Tibial nerve (tissue), 3 donors: ENCODE results near the genes H4C1, H3C3 and H2AC6.

GRCh38 chr6:24877154-24877491, 58.6 kb downstream of the RIPOR2 start:
- PRO-cap = no peak
- RAMPAGE, long total RNA, 3 experiments = no peak in any of the 3 experiments

DNA sequence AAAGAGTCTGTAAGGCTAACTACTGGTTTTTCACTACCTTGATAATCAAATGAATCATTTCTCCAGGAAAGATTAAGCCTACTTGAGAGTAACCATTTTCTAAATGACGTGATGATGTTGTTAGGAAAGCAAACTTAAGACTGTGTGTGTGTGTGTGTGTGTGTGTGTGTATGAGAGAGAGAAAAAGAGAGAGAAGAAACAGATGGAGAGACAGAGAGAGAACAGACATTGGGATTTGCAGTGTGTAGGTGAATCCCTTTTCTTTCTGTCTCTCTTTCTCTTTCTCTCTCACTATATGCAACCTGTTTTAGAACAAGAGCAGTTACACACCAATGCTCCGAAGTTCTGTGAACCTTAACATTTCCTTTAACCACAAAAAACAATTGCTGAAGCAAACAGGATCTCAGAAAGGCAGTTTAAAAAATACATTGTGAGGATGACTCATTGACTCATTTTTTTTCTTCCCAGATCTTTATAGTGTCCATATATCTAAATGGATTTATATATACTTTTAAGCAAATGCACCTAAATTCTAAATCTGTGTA, 3.5 kb downstream of the RIPOR2 start:
- PRO-cap = no peak
- RAMPAGE, long total RNA, 3 experiments = no peak in any of the 3 experiments

DNA sequence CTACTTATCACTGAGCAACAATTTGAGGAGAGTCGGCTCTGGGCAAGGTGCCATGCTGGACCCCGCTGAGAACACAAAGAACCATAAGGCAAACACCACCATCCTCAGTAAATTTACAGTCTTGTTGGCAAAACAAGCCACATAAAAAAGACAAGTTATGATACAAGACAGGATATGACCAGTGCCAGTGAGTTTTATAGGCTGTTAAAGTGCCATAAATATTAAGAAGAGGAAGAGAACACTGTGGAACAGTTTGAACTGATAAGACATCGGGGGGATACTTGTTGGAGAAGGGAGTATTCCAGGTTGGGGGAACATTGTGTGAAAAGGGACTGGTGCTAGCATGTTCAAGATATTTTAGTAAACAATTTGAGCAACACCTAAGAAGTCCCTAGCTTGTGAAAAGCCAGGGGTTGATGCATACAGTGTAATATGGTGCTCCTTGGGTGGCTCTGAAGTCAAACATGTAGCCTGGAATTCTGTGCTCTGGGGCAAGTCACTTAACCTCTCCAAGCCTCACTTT, 25.3 kb upstream of the RIPOR2 start:
- PRO-cap = no peak
- RAMPAGE, long total RNA, 3 experiments = no peak in any of the 3 experiments

- PRO-cap = no peak
- RAMPAGE, long total RNA, 3 experiments = no peak in any of the 3 experiments
Observed at GRCh38 chr6:25056076-25056827, 120.5 kb upstream of the RIPOR2 start.

GRCh38 chr6:25137912-25139176, 140.8 kb upstream of the CARMIL1 start:
- PRO-cap = bidirectional peak, plus-strand start at chr6:25138379, minus-strand start at chr6:25138321
- RAMPAGE, long total RNA, 3 experiments = start-site peak on the minus strand in 2 of 3 experiments, at chr6:25138278-25138616 at its widest, 20 to 116 reads per replicate

- PRO-cap = no peak
- RAMPAGE, long total RNA, 3 experiments = no peak in any of the 3 experiments
Observed at GRCh38 chr6:25169510-25170355, 109.4 kb upstream of the CARMIL1 start.

GRCh38 chr6:25232388-25233154, 46.6 kb upstream of the CARMIL1 start:
- PRO-cap = no peak
- RAMPAGE, long total RNA, 3 experiments = no peak in any of the 3 experiments

DNA sequence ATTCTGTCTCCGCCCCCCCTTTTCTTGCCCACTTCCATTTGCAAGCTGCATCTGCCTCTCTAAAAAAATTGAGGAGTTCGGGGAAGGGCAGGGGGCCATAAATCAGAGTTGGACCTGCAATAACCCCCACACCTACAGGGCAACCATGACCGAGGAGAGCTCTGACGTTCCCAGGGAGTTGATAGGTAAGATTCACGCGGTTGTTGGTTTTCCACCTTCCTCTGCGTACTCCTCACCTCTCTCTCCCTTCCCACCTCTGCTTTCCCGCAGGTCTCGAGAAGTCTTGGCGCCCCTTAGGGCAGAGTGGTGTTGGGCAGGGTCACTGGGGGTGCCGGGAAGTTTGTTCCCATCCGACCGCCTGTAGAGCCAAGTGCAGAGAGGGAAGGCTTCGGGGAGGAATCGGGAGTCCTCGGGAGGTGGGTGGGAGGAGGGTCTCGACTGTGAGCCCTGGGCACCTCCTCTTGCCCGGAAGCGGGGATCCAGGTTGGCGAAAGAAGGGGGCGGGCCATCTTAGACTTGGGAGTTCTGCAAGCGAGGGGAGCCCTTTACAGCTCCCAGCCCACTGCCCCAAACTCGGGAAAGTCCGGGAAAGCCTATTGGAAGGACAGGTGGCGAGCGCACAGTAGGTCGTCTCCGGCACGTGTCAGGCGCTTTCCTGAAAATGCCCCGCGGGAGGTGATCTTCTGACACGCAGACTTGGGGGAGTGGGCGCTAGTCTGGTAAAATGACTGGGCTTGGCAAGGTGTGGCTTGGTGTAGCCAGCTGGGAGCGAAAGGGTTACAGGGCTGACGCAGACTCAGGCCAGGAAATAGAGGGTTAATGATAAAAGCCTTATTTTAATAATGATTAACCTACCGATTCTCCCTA, 710 bp downstream of the CARMIL1 start:
- PRO-cap = no peak
- RAMPAGE, long total RNA, 3 experiments = start-site peak on the plus strand in 1 of 3 experiments, centred at position 499 of the sequence, 11 reads per replicate

DNA sequence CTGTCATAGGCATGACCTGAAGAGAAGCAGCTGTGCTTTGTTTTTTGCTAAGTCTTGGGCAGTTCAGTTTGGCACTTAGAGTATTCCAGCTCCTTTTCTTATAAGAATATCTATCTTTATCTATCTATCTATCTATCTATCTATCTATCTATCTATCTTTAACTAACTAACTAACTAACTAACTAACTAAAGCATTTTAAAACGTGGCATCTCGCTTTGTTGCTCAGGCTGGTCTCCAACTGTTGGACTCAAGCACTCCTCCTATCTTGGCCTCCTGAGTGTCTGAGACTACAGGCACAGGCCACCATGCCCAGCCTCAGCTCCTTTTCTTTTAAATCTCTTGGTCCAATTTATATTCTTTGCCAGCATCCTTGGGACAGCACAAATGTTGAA, 17.6 kb downstream of the CARMIL1 start:
- PRO-cap = unidirectional peak, minus-strand start at position 333 of the sequence
- RAMPAGE, long total RNA, 3 experiments = no peak in any of the 3 experiments

DNA sequence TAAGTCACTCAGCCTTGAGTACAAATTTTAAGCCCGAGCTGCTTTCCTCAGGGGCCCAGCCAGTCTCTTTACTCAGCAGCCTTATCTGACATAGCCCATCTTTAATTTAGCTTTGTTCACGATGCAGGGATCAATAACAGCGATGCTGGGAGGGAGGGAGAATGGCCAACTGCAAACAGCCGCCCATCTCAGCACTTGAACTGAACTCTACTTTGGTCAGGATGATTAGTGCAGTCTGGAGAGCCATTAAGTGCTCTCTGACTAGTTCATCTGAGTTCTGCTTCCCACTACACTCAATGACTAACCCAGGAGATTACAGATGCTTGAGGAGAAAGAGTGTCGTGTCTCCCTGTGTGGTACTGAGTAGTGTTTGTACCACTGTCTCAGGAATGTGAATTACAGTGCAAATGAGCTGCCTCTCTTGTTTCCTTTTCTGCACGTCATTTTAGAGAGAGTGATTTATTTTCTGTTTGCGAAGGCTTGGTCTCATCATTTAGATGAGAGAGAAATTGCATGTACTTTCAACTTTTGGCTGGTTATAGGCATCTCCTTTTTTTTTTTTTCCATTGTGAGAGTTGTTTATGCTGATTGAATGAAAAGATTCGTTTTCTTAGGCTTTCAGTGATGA, 23.5 kb downstream of the CARMIL1 start:
- PRO-cap = no peak
- RAMPAGE, long total RNA, 3 experiments = no peak in any of the 3 experiments

DNA sequence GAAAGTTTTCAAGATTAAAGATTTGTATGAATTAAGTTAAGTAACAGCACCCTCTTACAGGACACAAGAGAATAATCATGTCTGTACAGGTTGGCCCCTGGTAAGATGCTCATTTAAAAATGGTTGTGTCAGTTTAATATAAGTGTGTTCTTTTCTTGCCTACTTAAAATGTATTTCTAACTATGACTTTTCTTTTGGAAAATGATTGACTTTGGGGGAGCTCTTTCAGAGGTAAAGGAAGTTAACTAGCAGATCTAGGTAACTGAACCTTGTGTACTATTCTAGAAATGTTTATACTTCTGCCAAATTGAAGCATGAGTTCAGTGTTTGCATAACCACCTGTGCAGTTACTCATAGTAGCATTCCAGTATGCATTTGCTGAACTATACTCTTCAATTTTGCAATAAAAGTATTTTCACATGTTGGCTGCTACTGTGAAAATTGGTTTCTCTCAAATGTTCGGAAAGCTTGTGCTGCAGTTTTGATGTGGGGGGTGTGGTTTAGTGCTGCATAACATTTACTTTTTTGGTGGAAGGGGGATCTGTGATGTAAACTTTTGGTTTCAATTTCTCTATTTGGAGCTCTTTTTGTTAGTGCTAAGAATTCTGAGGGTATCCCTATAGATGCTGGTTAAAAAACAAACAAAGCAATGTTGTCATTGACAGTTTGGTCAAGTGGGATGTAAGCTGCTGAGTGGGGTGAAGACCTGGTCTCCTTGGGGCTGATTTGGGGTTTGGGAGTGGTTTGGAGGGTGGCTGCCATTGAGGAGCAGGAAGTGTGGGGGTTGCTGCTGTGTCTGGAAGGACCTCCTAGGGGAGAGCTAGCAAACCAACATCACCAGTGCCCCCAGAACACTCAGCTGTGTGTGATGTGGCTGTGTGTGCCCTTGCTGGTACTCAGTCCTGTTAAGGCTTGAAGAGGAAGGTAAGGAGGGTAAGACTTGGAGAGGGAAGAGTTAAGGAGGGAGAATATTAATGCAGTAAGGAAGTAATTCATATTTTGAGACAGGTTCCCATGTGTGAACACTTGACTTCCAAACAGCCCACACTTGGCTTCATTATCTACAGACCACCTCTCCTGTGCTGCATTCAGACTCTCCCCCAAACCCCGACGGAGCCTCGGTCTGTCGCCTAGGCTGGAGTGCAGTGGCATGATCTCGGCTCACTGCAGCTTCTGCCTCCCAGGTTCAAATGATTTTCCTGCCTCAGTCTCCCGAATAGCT, 87.9 kb downstream of the CARMIL1 start:
- PRO-cap = no peak
- RAMPAGE, long total RNA, 3 experiments = no peak in any of the 3 experiments

GRCh38 chr6:25404613-25405148, 125.5 kb downstream of the CARMIL1 start:
- PRO-cap = no peak
- RAMPAGE, long total RNA, 3 experiments = start-site peak on the plus strand in 1 of 3 experiments, at chr6:25404697-25404729 at its widest, 6 reads per replicate

GRCh38 chr6:25872856-25873393, 1.1 kb downstream of the SLC17A3 start:
- PRO-cap = no peak
- RAMPAGE, long total RNA, 3 experiments = no peak in any of the 3 experiments

GRCh38 chr6:26021034-26021993, at the start of gene H4C1:
Gene H4C1 (plus strand): TSS chr6:26021649.
- PRO-cap = bidirectional peak, plus-strand start at chr6:26021586, minus-strand start at chr6:26021446
- RAMPAGE, long total RNA, 3 experiments = start-site peak on the plus strand in 2 of 3 experiments, at chr6:26021536-26021582 at its widest, 12 to 16 reads per replicate

GRCh38 chr6:26025284-26026059, 1.6 kb downstream of the H4C2 start:
- PRO-cap = no peak
- RAMPAGE, long total RNA, 3 experiments = no peak in any of the 3 experiments

DNA sequence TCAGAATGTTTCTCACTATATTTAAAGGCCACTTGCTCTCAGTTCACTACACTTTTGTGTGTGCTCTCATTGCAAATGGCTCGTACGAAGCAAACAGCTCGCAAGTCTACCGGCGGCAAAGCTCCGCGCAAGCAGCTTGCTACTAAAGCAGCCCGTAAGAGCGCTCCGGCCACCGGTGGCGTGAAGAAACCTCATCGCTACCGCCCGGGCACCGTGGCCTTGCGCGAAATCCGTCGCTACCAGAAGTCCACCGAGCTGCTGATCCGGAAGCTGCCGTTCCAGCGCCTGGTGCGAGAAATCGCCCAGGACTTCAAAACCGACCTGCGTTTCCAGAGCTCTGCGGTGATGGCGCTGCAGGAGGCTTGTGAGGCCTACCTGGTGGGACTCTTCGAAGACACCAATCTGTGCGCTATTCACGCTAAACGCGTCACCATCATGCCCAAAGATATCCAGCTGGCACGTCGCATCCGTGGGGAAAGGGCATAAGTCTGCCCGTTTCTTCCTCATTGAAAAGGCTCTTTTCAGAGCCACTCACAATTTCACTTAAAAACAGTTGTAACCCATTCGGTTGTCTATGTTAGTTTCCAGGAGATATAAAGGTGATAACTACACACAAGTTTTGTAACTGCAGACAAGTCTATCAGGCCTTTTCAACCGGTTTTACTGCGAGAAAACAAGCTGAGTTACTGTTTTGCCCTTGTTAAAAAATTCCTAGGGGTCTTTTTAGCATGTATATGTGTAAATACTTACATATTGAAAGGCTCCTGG, at the start of gene H3C3:
TSS of gene H3C3 (plus strand) at position 49 of the 768 bp plus-strand sequence.
- PRO-cap = bidirectional peak, plus-strand start at position 49 of the sequence, minus-strand start outside the sequence
- RAMPAGE, long total RNA, 3 experiments = start-site peak on the plus strand in 1 of 3 experiments, centred at position 48 of the sequence, 147 reads per replicate

- PRO-cap = no peak
- RAMPAGE, long total RNA, 3 experiments = no peak in any of the 3 experiments
Observed at GRCh38 chr6:26052299-26053236, 3.7 kb downstream of the H1-2 start.

DNA sequence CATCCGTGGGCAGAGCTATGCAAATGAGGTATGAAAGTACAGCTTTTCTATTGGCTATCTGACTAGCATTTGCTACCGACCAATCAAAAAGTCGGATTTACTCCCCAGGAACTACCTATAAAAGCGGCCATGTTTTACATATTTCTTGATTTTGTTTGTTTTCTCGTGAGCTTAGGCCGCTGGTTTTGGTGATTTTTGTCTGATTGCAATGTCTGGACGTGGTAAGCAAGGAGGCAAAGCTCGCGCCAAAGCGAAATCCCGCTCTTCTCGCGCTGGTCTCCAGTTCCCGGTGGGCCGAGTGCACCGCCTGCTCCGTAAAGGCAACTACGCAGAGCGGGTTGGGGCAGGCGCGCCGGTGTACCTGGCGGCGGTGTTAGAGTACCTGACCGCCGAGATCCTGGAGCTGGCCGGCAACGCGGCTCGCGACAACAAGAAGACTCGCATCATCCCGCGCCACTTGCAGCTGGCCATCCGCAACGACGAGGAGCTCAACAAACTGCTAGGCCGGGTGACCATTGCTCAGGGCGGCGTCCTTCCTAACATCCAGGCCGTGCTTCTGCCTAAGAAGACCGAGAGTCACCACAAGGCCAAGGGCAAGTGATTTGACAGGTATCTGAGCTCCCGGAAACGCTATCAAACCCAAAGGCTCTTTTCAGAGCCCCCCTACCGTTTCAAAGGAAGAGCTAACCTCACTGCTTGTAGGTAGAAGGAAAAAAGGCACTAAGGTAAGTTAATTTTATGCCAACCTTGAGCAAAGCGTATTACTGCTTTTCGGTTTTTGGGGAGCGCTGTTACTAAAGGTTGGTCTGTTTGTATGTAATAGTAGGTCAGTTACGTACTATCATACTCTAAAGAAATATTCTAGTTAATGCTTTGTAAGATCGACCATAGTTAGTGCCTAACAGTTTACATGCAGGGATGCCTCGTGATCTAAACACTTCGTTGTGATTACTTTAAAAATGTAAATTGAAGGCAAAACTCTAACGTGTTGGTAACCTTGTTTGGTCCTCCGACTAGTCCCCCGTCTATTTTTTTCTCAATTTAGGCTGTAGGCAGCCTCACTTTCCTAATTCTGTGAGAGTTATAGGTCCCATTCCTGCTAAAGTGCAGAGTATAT, at the start of gene H2AC6:
TSS of gene H2AC6 (plus strand) at position 148 of the 1,117 bp plus-strand sequence.
- PRO-cap = bidirectional peak, plus-strand start at position 148 of the sequence, minus-strand start outside the sequence; unidirectional peak, plus-strand start at position 331 of the sequence
- RAMPAGE, long total RNA, 3 experiments = no peak in any of the 3 experiments

DNA sequence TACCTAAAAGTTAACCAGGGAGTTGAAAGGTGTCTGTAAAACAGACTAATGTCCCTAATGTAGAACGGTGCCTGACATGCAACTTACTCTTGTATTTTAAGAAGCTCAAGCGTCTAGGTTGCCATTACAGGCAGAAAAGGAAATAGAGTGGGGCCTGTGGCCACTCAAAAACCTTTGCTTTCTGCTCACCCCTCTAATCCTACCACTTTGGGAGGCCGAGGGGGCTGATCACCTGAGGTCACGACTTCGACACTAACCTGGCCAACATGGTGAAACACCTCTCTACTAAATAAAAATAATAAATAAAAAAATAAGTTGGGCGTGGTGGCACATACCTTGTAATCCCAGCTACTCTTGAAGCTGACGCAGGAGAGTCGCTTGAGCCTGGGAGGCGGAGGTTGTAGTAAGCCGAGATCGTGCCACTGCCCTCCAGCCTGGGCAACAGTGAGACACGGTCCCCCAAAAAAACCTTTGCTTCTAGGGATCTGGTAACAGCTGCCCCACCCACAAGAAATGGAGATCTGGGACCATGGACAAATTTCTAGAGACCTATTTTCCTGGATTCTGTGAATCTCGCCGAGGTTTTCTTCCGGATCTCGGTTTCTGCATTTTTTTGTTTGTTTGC, 1.3 kb downstream of the H2AC6 start:
- PRO-cap = no peak
- RAMPAGE, long total RNA, 3 experiments = no peak in any of the 3 experiments

DNA sequence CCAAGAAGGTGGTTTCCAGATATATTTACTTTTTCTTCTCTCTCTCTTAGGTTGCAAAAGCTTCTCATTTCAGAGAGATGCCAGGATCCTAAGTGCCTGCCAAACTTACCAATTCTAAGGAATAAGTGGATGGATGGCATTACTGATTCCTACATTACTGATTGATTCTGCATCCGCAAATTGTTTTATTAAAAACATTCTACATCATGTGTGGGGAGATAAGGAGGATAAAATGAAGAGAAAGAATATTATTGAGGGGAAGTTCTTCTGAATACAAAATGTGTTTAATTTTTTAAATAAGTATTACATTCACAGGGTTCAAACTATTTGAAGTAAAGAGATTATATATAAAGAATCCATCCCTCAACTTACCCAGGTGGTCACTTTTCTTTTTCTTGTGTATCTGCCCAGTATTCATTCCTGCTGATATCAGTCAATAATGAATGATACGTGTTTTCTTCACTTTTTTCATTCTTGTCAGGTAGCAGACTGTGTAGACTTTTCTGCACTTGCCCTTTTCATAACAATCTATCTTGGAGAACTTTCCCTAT, 14.1 kb downstream of the H2AC6 start:
- PRO-cap = no peak
- RAMPAGE, long total RNA, 3 experiments = no peak in any of the 3 experiments